Colic lymph node (tissue), 1 donor: ENCODE results near the genes SAE1, MEIS3 and ZNF541.

DNA sequence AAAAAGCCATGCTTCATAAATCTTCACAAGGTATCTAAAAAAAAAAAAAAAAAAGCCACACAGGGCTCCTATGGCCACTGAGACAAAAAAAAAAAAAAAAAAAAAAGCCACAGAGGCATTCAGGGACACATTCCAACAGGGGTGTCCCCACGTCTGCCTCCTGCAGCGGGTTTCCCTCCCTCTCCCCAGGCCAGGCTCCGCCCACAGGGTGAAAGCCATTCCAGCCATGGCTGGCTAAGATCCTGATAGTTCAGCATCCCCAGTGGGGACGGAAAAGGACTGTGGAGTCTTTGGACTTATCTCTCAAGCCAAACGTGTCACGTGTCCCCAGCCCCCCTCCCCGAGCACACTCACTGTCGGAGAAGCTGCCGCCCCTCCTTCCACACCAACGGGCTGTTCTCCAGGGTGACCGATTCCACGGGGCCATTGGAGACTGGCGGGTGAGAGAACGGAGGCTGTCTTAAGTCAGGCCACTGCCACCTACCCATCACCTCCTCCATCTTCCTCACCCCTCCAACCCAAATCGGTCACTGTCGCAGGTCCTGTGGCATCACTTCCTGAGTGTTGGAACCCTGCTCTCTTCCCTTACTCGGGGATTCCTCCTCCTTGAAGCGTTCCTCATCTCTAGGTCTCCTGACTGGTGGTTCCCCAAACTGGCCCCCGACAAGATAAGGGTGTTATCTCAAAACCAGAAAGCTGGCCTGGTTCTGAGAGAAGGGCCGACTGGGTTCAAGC is 9.2 kb upstream of the FKRP start:
- PRO-cap = no peak

- PRO-cap = unidirectional peak, plus-strand start at chr19:46822210
Observed at GRCh38 chr19:46822017-46822440, 28.6 kb downstream of the AP2S1 start.

DNA sequence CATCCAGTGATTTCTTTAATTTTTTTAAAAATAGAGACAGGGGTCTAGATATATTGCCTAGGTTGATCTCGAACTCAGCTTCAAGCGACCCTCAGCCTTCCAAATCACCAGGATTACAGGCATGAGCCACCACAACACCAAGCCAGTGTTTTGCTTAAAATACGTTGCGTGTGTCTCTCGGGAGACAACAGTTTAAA is 458 bp upstream of the AP2S1 start:
- PRO-cap = no peak

DNA sequence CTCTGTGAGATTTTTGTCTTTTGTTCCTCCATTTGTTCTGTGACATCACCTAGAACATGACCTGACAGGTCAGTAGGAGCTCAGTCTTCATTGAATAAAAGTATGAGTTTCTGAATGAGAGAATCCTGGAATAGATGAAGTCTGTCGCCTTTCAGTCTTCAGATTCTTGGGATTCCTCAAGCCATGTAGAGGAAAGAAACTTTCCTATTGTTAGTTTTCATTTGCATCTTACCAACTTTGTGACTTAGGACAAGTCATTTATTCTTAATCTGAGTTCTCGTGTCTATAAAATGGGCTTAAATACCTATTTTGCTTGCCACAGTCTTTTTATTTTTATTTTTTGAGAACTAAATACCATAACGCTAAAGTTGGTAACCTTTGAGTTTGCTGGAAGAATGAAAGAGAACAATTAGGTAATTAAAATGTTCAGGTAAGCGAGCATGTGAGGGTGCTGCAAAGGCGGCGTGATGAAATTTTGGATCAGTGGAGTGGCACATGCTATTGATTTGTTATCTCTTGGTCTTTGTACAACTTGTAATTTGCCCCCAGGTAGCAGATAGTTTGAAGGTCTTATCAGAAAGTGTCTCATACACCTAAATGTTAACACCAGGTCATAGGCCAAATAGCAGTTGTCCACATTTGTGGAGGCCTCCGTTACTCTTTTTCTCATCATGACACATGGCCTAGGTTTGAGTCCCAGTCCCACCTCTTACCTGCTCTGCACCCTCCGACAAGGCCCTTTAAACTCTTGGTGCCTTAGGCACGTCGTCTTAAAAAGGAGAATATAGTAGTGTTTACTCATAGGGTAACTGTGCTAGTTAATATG is 14.7 kb downstream of the ARHGAP35 start:
- PRO-cap = no peak

DNA sequence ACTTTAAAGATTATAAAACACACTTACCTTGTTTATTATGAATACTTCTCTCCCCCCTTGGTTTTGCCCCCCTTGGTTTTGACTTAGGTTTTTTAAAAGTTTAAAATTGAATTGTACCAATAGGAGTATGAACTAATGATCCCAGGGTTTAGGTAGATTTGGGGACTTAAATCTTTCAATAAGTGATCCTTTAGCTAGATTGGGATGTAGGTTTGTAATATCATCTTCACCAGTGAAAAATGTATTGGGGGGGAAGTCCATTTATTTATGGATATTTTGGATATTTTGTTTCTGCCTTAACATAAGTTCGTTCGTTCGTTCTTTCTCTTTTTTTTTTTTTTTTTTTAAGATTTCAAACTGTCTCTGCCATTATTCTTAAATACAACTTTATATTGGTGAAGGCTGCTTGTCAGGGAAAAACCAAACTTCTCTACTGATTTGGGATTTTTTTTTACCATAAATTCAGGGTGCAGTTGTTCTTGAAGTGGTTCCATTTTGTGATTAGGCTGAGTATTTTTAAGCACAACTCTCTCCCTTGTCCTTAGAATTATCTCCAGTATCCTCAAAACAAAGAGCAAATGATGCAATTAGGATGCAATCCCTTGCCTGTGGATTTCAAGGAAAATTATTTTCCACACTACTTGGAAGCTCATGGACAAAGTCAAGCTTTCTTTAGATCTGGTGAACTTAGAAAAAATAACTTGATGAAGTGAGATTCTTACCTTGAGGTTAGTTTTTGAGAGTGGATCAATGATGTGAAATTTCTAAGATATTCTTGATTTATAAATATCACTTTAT is 33.0 kb downstream of the ARHGAP35 start:
- PRO-cap = no peak

DNA sequence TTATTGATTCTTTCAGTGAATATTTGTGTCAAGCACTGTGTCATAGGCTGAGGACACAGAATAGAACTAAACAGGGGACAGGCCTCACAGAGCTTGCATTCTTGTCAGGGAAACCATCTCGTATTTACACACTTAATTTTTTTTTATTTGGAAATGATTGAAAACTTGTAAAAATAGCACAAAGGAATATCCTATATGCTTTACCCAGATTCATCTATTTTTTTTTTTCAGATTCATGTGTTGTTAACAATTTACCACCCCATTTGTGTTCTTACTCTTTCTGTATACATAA is 55.7 kb downstream of the ARHGAP35 start:
- PRO-cap = no peak

GRCh38 chr19:46954701-46955851 is 64.6 kb upstream of the NPAS1 start:
- PRO-cap = unidirectional peak, minus-strand start at chr19:46955652

DNA sequence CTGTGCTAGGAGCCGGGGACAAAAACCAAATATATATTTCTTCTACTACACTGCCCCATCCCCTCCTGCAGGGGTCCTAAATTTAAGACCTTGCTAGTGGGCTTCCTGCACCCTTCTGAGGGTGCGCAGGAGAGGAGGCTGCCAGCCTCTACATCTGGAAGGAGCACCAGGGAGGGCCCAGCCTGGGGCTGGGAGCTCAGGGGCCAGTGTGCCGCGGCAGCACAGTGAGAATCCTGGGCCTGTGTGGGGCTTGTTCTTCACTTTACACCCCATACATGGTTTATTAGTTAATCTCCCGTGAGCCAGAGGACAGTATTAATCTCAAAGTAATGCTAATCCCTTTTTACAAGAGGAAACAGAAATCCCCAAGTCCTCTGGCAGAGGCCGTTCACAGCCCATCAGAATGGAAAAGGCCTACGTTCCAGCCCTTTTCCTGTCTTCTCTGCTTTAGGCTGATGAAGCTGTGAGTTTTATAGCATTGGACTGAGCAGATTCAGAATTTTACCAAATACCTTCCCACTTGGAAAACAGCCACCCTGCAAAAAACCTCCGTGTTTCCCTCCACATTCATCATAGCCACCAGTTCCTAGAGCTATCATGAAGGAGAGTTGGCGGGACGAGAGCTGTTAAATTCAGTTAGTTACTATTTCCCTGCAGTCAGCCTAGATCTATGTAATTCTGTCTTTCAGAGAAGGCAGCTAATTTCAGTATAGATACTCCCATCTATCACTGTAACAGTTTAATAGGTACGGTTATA is 44.2 kb upstream of the NPAS1 start:
- PRO-cap = no peak

DNA sequence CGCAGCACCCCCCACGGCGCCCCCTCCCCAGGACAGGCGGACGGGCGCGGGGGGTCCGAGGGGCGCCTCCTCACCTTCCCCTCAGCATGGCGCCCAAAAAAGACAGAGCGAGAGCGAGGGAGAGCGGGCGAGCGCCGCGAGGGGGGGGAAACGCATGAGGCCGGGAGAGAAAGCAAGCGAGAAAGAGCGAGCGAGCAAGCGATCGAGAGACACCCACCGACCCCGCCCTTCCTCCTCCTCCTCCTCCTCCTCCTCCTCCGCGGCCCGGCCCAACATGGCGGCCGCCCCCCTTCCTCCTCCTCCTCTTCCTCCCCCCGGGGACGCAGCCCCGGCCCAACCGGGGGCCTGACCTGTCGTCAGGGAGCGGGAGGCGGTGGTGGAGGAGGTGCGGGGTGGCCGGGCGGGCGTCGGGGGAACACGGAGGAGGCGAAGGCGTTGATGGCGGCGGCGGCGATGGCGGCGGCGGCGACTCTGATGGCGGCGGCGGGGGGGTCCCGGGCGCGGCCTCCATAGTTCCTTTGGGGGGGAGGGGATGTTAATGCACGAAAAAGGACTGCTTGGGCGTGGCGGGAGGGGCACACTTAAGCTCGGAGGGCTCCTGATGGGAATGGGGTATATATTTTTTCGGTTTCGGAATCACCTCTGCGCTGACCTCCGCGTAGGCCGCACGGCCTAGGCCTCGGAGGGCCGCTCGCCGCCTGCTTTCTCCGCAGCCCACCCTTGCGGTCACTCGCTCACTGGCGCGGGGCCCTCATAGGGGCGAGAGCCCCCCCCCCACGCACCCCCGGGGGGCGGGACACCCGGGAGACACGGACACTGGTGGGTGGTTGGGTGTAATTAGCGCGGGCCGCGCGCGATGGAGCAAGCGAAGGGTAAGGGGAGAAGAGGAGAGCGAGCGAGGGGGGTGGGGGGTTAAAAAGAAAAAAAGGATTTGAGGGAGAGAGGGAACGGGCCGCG is 1.2 kb downstream of the ZC3H4 start:
- PRO-cap = bidirectional peak, plus-strand start at position 253 of the sequence, minus-strand start at position 156 of the sequence; bidirectional peak, plus-strand start at position 474 of the sequence, minus-strand start at position 485 of the sequence

DNA sequence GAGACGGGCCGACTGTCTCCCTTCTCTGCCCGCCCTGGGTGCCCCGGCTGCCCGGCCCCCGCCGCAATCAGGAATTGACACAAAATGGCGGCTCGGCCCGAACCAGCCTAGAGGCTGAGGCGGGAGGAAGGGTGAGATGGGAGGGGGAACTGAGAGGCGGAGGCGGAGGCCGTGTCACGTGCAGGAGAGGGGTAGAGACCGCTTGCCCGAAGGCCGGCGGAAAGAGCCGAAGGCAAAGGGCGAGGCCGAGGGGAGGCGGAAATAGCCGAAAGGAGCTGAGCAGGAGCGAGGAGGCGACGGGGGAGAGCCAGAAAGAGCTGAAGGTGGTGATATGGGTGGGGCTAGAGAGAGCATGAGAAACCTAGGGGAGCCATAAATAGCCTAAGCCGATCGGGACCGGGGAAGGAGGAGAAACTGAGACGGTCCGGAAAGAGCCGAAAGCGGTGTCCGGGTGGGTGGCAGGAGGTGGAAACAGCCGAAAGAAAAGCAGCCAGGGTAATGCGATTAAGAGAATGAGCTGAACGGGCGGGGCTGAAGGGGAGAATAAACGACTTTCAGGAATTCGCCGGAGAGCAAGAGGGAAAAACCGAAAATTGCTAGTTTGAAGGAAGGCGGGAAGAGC is 434 bp downstream of the ZC3H4 start:
- PRO-cap = bidirectional peak, plus-strand start at position 402 of the sequence, minus-strand start at position 76 of the sequence

- PRO-cap = unidirectional peak, plus-strand start at chr19:47130889; unidirectional peak, plus-strand start at chr19:47130958
Observed at GRCh38 chr19:47130459-47131400, at the start of gene SAE1. TSS of gene SAE1 (plus strand) at chr19:47130835.

GRCh38 chr19:47176408-47177405 is 46.1 kb downstream of the SAE1 start:
- PRO-cap = bidirectional peak, plus-strand start at chr19:47176967, minus-strand start at chr19:47176791

DNA sequence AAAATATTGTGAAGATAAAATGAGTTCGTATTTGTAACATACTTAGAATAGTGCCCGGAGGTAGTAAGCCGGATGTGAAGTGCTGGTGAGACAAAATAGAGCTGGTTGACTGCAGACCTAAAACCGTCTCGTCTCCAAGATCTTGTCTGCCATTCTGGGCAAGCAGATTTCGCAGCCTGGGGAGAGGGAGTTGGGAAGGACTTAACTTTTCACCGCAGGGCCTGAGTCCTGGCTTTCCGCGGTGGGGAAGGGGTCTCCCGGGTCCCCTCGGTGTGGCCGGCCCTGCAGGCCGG is 8.2 kb upstream of the BBC3 start:
- PRO-cap = unidirectional peak, plus-strand start at position 93 of the sequence

- PRO-cap = no peak
Observed at GRCh38 chr19:47239591-47240023, 8.6 kb upstream of the BBC3 start.

GRCh38 chr19:47363625-47364670 is 14.8 kb downstream of the DHX34 start:
- PRO-cap = no peak

- PRO-cap = unidirectional peak, minus-strand start at chr19:47419530
Observed at GRCh38 chr19:47419380-47420156, at the start of gene MEIS3. TSS of gene MEIS3 (minus strand) at chr19:47419527.

DNA sequence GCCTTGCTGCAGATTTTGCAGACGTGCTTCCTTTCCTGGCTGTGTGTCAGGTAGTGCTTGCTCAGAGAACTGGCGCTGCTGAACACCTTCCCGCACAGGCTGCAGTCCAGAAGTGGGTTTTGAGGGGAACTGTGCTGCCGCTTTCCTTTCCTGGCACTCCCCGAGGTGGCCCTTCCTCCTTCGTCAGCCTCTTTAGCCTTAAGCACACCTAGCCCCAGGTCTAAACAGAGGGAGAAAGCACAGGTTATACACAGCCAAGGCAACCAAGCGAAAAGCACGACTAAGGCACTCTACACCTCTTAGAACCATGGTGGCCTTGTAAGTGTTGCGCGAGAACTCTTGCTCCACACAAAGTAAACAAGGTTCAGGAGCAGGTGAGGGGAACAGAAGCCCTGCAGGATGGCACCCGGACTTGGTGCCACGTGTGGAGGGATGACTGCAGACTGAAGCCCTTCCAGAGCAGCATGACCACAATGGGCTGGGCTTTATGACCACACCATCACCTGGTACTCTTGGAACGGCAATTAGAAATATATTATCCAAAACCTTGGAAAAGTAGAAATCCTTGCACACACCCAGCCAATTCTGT is 23.6 kb downstream of the ZNF541 start:
- PRO-cap = no peak

DNA sequence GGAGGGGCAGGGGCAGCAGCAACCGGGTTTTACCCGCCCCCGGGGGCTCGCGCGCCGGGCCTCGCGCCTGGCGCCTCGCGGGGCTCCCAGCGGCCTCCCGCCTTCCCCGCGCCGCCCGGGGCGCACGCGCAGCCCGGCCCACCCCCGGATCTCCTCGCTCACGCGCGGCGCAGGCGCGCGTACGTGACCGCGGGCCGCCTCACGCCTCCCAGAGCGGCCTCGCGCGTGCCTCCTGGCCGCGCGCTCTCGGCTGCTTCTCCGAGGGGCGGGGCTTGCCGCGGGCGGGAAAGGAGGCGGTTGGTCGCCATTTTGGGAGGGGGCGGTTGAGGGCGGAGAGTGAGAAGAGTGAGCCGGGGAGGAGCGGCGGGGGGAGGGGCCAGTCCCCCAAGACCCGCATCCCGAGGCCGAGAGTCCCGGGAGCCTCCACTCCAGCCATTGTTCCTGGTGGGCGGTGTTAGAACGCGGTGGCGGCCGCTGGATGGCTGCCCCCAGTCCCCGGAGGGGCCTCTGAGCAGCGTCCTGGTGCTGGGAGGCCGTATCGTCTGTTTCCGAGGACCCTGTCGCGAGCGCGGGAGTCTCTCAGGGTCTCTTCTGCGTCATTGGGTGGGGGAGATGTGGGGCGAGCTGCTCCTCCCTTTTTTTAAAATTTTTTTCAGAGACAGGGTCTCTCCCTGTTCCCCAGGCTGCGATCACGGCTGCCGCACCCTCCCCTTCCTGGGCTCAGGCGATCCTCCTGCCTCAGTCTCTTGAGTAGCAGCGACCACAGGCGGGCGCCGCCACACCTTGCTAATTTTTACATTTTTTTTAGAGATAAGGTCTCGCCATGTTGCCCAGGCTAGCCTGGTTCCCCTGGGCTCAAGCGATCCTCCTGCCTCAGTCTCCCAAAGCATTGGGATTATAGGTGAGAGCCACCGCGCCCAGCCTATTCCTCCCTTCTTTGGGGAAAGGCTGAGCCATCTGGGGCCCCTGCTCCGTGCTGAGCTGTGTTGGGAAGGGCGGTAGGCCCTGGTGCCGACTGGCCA is at the start of gene ZNF541:
ZNF541 (minus strand) TSS at position 99 of the 1,022 bp plus-strand sequence.
- PRO-cap = no peak

DNA sequence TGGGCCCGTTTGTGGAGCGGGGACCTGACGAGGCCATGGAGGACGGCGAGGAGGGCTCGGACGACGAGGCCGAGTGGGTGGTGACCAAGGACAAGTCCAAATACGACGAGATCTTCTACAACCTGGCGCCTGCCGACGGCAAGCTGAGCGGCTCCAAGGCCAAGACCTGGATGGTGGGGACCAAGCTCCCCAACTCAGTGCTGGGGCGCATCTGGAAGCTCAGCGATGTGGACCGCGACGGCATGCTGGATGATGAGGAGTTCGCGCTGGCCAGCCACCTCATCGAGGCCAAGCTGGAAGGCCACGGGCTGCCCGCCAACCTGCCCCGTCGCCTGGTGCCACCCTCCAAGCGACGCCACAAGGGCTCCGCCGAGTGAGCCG is 4.3 kb upstream of the NOP53 start:
- PRO-cap = no peak

GRCh38 chr19:47758237-47758697 is 12.9 kb downstream of the NOP53 start:
- PRO-cap = no peak